ENCODE measurements around a stretch of chr10.

DNA sequence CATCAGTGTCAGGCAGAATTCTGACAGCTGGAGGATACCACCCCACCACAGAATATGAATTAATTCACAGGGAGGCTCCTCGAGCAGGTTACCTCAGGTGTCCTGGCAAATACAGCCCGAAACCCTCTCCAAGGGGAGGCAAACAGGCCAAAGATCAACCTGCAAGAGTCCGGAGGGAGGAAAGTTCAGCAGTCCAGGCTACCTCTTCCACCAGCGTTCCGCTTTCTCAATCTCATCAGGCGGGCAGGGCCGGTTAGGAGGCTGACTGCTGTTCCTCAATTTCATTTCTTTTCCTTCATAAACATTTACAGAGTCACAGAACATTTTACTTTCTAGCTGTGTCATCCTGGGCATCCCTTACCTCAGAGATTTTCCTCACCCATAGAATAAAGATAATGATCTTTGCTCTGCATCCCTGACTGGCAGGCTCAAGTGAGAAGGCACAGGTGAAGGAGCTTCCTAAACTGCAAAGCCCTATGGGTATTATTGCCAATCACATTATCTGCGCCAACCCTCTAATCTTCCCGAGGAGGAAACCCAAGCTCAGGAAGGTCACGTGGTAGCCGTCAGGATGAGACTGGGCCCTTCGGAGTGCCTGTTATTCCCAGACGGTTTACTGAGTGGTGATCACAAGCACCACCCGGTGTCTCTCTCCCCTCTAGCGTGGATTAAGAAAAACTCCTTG lies 1.3 kb downstream of the DNAJB12 start:
- RRBS, 2 experiments = 44 to 46% methylated on average over 6 of the region's 15 CpGs

DNA sequence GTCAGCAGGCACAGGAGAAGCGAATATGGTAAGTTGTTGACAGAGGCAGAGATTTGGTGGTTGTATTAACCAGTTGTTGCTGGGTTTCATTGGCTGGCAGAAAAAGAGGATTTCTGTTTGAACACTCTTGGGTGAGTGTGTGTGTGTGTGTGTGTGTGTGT lies 976 bp downstream of the MCU start:
- RRBS, 2 experiments = no CpG with 5 or more reads among the region's 1 CpG

DNA sequence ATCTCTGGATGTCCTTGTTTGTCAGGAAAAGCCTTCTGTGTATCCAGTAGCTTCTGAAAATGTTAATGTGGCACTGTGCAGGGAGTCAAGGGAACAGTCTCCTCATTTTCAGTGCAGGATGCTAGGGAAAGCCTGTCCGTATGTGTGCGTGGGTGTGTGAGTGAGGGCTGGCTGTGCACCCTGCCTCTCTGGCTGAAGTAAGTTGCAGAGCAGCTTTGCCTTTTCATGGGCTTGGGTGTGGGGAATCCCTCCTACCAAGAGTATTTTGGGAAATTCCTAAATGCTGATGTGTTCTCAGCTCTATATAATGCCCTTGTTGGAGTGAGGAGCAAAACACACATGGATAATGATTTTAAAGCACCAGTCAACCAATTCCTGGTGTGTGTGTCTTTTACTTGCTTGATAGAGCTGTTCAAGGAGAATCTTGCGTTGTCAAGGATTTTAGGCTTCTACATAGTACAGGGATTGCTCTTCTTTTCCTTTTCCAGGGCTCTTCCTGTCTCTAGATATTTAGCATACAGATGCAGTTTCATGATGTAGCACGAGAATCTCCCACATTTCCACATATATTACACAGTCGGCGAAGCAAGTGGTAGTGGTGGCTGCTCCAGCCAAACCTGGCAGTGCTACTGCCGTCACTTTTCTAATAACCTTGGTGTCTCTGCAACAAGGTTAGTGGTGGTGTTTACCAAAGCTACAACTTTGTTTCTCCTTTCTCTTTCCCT lies 92.8 kb downstream of the MCU start:
- RRBS, 2 experiments = no CpG with 5 or more reads among the region's 7 CpGs

DNA sequence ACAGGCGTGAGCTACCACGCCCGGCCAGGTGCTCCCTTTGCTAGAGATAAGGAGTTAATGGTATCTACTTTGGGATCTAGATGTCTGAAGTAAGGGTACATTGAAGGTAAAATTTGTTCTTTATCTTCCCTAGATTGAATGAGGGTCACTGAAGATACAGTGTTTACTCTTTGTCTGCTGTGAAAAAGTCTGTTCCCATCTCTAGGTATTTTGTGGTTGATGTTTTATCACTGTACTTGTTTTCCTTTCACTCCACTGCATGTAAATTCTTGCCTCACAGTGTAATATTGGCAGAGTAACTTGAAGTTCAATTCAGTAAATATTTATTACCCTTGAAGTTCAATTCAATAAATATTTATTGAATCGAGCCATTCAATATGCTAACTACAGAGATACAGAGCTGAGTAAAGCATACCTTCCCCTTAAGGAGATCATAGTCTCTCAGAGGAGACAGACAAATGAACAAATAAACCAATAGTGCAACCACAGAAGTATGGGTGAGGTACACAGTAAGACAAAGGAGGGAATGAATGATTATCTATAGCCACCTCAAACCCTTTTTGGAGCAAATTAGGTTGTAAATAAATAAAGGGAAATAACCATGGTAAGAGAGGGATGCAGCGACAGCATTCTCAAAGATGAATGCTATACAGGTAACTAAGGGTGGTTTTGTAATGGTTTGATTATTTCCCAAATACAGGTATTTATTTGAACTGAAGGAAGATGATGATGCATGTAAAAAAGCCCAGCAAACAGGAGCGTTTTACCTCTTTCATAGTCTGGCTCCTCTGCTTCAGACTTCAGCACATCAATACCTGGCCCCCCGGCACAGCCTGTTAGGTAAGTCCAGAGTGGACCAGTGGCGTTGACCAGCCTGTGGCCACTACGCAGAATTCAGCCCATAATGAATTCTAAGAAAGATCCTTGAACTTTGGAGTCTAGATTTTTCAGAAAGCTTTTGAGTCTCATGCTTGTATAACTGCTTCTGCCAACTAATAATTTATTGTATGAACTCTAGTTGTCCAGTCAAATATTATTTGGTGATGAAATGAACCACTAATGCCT lies 9.4 kb downstream of the NUDT13 start:
- RRBS, 2 experiments = no CpG with 5 or more reads among the region's 9 CpGs

DNA sequence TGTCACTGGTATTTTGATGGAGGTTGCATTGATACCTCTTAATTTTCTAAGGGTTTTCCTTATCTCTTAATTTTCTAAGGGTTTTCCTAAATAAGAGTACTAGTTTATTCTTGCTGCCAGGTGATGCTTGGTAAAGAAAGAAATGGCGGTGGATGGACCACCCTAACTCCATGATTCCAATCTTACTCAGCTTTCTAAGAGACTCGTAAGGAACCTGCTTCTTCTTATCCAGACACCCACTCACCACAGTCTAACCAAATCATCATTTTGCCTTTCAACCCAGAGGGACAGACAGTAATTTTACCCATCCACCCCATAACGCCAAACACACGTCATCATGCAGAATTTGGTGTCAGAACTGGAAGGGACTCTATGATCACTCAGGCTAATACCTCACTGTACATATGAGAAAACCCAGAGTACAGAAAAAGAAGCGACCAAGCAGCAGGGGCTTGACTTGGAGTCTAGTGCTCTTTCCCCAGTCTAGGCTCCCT lies 425 bp downstream of the ECD start:
- RRBS, 2 experiments = no CpG with 5 or more reads among the region's 5 CpGs

- RRBS, 2 experiments = no CpG with 5 or more reads among the region's 12 CpGs
Observed at GRCh38 chr10:73244804-73245644, 2.0 kb downstream of the DNAJC9 start.

- RRBS, 2 experiments = no CpG with 5 or more reads among the region's 4 CpGs
Observed at GRCh38 chr10:73357186-73357572, 1.5 kb downstream of the CFAP70 start.

- RRBS, 2 experiments = no CpG with 5 or more reads among the region's 4 CpGs
Observed at GRCh38 chr10:73477887-73478869, 17.6 kb downstream of the PPP3CB start.

GRCh38 chr10:73552827-73553128 lies 38.4 kb downstream of the USP54 start:
- RRBS, 2 experiments = no CpG with 5 or more reads among the region's 1 CpG

GRCh38 chr10:73906512-73907421 lies 4.2 kb upstream of the PLAU start:
- RRBS, 2 experiments = no CpG with 5 or more reads among the region's 9 CpGs

- RRBS, 2 experiments = no CpG with 5 or more reads among the region's 4 CpGs
Observed at GRCh38 chr10:73997249-73997608, 687 bp upstream of the VCL start.

DNA sequence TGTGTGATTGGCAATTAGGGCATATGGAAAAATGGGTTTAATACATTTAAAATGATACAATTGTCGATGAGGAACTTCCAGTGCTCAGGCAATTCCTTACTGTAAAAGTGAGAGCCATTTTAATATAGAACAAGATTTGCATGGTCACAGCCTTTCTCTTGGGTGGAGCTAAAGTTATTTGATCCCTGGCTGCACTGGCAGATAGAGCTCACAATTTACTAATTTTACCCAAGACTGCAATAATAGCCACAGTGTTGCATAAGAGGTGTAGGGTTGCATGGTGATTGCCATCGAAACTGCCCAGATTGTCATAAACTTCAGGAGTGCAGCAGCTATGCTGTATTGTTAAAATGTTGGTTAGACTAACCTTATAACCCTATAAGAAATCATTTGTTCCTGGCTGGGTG lies 49.9 kb downstream of the VCL start:
- RRBS, 2 experiments = no CpG with 5 or more reads among the region's 2 CpGs

DNA sequence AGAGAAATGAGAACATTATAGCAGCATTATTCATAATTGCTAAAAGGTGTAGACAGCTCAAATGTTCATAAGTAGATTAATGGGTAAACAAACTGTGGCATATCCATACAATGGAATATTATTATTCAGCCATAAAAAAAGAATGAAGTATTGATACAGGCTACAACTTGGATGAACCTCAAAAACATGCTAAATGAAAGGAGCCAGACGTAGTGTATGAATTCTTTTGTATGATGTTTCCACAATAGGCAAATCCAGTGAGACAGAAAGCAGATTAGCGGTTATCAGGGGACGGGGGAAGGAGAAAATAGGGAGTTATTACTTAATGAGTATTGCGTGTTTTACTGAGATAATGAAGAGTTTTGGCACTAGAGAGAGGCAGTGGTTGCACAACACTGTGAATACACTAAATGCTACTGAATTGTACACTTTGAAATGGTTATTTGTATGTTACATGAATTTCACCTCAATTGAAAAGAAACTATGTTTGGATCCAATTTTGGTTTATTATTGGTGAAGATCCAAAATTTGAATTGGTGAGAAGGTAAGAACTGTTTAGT lies 69.7 kb downstream of the VCL start:
- RRBS, 2 experiments = no CpG with 5 or more reads among the region's 4 CpGs

DNA sequence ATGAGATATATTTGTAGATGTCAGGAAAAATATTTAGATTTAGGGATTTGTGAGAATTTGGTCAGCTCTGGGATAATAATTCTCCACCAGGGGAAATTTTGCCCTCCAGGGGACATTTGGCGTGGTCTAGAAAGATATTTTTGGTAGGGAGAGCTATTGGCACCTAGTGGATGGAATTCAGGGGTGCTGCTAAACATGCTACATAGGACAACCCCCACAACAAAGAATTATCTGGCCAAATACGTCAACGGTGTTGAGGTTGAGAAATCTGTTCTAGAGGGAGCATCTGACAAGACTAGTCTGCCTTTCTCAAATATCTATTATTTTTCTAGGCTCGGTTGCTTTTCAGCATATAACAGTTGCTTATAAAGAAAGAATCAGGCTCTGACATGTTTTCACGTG lies 2.1 kb downstream of the ADK start:
- RRBS, 2 experiments = no CpG with 5 or more reads among the region's 5 CpGs

GRCh38 chr10:74175558-74176095 lies 24.6 kb downstream of the ADK start:
- RRBS, 2 experiments = no CpG with 5 or more reads among the region's 2 CpGs

DNA sequence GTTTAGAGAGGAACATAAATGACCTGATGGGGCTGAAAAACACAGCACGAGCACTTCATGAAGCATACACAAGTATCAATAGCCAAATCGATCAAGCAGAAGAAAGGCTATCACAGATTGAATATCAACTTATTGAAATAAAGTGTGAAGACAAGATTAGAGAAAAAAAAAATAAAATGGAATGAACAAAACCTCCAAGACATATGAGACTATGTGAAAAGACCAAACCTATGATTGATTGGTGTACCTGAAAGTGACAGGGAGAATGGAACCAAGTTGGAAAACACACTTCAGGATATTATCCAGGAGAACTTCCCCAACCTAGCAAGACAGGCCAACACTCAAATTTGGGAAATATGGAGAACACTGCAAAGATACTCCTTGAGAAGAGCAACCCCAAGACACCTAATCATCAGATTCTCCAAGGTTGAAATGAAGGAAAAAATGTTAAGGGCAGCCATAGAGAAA lies 197.7 kb downstream of the ADK start:
- RRBS, 2 experiments = no CpG with 5 or more reads among the region's 2 CpGs

DNA sequence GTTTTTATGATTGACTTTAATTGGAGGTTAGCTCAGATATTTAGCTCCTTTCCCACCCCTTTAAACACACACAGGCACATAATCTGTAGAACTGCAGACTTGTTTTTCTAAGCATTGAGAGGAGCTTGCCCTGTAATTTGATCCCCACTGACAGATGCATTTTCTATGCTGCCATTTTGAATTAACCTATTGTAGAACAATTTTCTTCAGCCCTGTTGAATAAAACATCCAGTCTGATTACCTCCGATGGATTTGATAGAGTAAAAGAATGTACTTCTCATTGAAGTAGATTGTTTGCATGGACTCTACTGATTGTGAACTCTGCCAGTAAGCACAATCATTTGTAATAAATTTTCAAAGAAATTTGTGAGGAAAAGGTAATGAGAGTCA lies 267.6 kb downstream of the ADK start:
- RRBS, 2 experiments = no CpG with 5 or more reads among the region's 1 CpG

DNA sequence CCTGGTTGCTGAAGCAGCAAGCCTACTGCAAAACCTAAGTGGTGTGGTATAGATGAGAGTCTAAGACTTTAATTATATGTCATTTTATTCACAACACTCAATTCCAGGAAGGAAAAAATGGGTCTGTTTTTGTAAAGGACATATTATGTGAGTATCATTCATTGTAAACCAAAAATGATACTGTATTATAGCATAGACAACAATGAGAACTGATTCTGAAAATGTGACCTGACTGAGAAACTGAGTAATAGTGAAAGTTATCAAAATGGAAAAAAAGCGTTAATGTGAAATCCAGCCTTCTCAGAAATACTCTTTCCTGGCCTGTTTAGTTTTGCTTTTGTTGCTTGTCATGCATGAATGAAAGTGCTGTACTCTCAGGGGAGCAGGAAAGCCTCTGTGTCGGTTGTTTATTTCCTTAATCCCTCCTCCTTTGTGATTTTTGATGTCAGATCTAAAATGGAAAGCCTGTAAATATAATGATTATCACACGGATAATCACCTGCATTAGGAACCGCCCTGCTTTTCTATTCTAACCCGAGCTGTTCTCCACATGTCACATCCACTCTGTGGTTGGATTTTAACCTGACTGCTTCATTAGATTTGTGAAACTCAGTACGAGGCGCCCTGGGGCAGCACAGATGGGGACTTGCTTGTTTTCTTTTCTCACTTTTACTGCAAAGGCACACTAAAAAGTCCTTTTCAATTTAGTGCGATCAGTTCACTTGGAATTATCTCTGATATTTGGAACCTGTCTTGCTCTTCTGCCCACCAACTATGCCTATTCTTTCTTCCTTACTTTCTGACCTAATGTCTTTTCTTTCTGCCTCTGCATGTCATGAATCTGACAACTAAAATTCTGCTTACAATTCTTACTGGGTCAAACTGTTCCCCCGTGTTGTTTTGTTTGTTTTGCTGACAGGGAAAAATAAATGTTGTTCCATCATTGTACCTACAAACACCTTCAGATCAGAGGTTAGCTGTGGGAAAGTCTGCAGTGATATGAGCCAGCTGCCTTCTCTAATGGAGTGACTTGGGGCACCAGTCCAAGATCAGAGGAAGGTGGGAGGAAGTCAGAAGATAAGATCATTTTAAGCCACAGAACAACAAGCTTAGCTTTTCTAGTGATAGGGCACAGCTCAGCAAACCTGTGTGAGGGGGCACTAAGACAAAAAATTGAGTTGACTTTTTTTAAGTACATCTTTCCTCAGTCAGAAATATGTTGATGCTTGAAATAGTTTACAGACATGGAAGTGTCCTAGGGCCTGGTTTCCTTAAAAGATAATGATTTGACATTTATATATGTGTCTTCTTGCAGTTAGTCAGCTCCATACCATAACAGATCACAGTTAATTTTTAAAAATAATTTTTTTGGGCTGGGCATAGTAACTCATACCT lies 240.7 kb upstream of the KAT6B start:
- RRBS, 2 experiments = no CpG with 5 or more reads among the region's 9 CpGs

DNA sequence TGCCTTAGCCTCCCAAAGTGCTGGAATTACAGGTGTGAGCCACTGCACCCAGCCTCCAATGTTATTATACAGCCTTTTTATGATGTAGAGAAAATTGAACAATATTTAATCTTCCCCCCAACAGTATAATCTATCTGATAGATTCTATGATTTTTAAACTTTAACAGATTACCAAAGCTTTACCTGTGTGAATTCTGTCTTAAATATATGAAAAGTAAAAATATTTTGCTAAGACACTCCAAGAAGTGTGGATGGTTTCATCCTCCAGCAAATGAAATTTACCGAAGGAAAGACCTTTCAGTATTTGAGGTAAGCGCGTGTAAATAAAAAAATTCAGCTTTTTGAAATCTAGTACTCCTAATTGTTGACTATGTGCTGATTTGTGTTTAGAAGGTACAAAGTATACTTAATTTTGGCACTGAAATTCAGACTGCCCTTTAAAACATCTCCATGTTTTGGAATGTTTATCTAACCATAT lies 91.8 kb downstream of the DUSP29 start:
- RRBS, 2 experiments = no CpG with 5 or more reads among the region's 3 CpGs

DNA sequence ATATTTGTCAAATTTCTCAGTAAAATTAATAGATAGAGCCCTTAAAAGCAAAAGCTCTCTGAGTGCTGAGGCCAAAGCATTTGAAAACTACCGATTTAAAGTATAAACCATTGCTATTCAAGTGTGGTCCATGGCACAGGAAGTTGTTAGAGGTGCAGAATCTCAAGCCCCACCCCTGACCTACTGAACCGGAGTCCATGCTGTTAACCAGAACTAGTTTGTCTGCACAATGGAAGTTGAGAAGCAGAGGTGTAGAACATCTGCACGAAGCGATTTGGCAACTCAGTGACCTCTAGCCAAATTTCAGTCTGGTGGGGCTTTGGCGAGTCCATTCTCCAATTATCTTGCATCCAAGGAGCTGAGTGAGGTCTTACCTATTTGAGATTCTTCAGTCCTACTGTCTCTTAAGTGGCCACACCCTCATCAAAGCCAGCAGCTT lies 58.9 kb downstream of the DUSP29 start:
- RRBS, 2 experiments = no CpG with 5 or more reads among the region's 5 CpGs